Colon Carcinoma Metastatic in the Brain (tissue), 2 donors: ENCODE measurements around a stretch of chr15.

DNA sequence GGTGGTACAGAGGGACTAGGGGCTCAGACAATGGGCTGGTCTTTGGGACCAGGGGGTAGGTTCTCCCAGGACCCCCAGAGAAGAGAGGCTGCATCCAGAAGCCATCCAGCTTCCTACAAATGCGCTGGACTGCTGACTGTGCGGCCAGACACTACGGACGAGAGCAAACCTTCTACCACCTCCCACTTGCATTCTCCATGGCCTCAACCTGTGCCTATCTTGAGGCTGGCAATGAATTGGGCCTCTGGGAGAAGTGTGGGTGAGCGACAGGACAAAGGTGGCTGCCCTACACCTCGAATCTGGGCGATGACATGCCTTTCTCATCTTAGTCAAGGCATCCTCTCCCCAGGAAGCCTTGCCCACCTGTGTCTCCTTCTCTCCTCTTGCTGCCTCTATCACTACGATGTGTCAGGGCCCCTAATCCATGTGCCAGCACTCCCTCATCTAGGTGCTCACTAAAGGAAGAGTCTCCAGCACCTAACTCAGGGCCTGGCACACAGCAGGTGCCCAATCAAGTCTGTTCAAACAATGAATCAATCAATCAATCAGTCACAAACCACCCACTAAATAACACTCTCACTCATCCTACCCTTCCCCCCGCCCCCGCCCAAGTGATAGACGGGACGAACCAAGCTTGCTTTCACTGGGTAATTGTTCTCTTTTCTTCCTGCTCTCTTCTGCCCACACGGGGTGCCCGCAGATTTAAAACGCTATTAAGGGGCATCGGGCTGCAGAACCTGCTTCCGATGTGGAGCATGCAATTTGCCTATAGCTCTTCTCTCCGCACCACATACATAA lies 2.1 kb downstream of the KLHL25 start:
- PRO-cap, 2 experiments: no peak in any of the 2 experiments

DNA sequence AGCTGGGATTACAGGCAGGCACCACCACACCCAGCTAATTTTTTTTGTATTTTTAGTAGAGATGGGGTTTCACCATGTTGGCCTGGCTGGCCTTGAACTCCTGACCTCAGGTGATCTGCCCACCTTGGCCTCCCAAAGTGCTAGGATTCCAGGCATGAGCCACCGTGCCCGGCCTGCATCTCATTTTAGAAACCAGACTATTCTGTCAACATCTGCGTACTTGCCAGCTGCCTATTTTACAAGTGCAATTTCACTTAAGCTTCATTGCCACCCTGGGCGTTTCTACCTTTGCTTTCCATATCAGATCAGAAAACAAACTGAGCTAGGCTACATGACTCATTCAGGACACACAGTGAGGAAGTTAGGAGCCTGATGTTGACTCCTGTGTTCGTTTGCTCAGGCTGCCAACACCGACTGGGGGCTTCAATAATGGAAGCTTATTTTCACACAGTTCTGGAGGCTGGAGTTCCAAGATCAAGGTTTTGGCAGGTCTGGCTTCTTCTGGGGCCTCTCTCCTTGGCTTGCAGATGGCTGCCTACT lies 42.3 kb upstream of the KLHL25 start:
- PRO-cap, 2 experiments: peak in 1 of 2 experiments; most common plus-strand start position 387 of the sequence (in 1)

GRCh38 chr15:87951302-87951564 lies 305.3 kb downstream of the NTRK3 start:
- PRO-cap, 2 experiments: no peak in any of the 2 experiments

DNA sequence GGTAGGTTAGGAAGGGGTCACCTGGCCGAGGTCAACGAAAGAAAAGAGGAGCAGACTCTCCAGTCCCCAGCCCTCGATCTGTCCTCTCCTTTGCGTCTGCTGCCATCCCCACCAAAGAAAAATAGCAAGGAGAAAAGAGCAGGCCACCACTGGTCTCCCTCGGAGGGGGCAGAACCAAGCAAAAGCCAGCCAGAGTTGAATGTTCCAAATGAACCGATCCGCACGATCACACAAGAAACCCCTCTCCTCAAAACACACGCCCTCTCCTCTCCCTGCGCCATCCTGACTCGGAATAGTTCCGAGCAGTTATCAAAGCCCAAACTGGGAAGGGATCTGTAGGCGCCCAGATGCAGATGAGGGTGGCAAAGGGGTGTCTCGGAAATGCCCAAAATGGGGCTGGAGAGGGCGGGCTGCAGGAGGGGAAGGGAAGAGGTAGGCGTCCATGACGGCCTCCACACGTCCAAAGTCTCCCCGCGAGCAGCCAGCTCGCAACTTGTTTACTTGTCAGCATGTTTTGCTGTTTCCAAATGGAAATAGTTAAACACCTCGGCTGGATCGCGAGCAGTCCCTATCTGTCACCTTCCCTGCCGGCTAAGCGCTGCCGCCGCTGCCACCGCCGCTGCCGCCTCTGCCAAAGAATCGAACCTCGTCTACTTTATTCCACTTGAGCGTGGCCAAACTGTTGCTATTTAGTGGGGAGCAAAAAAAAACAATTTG lies 1.5 kb downstream of the NTRK3 start:
- PRO-cap, 2 experiments: no peak in any of the 2 experiments

DNA sequence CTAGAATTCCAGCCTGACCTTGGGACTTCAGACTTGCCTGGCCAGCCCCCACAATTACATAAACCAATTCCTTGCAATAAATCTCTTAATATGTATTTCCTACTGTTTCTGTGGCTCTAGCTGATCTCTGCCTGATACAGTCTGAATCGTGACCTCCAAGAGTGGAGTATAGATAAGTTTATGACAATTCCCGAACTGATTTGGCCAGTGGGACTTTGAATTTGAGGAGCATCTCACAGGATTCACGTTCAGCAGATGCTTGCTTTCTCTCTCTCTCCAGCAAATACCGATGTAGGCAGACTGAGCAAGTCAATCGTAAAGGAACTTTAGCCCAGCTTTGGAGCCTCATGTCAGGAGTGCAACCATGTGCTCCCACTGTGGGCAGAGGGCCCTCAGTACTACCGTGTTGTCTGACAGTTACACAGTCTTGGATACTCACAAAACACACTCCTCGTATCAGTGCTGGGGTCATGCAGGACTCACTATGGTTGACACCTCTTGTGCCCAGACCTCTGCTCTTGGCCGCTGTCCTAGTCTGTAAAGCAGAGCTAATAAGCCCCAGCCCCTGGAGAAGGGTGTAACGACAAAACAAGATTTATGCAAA lies 66.2 kb downstream of the MRPL46 start:
- PRO-cap, 2 experiments: no peak in any of the 2 experiments

DNA sequence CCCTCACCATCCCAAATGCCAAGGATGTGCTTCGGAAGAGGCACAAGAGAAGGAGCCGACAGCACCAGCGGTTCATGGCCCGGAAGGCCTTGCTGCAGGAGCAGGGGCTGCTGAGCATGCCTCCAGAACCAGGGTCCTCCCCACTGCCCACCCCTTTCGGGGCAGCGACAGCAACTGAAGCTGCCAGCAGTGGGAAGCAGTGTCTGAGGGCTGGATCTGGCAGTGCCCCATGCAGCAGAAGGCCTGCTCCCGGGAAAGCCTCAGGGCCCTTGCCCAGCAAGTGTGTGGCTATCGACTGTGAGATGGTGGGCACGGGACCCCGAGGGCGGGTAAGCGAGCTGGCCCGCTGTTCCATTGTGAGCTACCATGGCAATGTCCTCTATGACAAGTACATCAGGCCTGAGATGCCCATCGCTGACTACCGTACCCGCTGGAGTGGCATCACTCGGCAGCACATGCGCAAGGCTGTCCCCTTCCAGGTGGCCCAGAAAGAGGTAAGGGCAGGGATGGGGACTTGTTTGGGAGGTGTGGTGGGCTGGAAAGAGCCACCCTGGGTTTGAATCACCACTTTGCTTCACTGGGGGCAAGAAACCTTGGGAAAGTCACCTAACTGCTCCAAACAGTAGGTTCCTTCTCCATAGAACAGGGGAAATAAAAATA lies 5.2 kb downstream of the AEN start:
- PRO-cap, 2 experiments: no peak in any of the 2 experiments

DNA sequence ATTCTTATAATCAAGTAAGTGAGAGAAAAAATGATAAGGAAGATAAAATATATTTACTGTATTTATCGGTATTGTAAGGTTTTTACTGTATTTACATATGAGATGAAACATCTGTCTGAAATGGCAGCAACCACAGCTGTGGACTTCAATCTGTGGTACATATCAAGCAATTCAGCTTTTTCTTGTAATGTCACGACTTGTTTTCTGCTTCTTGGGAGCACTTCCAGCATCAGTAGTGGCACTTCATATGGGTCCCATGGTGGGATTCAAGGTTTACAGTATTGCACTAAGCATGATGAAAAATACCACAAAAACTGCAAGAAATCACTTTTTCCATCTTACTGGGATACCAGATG lies 3.7 kb upstream of the ISG20 start:
- PRO-cap, 2 experiments: no peak in any of the 2 experiments

DNA sequence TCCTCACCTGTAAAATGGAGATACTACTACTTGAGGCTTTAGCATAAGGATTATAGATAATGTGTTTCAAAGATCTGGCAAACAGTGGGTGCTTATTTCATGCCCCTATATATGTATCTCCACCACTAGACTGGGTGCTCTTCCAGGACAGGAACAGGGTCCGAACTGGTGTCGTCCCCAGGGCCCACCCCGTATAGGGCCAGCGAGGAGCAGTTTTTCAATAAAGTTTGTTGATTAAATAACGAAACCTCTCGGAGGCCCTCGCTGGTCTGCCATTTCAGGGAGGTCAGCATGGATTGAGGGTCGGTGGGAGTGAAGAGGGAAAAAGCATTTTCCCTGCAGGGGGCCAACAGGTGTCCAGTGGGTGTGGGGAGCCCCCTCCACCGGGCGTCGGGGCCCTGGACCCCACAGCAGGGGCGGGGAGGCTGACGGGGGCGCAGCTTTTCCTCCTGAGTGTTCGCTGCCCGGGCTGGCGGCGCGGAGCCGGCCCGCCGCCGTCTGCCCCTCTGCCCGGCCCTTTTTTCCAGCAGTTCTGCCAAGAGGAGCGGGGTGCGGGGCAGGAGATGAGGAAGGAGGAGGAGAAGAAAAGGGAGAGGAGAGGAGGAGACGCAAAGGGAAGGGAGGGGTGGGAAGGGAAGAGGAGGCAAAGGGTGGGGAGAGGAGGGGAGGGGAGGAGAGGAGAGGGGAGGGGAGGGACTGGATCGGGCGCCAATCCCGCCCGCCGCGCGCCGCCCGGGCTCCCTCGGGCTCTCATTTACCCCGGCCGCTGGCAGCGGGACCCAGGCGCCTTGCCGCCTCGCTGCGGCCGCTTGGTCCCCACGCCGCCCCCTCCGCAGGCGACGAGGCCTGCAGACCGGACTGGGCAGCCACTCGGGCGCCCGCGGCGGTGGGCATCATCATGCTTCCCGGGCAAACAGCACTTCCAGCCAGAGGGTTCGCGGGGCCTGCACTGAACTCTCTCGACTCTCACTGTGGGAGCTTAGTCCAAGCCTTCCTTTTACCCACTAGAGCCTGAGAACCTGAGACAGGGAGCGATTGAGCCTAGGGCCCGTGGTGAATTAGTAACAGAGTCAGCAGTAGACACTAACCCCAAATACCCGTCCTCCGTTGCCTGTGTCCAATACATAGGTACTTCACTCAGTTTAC lies 66.3 kb downstream of the ISG20 start:
- PRO-cap, 2 experiments: no peak in any of the 2 experiments

GRCh38 chr15:88884644-88885006 lies 10.7 kb downstream of the HAPLN3 start:
- PRO-cap, 2 experiments: no peak in any of the 2 experiments

- PRO-cap, 2 experiments: no peak in any of the 2 experiments
Observed at GRCh38 chr15:88901016-88902014, 6.0 kb upstream of the HAPLN3 start.

DNA sequence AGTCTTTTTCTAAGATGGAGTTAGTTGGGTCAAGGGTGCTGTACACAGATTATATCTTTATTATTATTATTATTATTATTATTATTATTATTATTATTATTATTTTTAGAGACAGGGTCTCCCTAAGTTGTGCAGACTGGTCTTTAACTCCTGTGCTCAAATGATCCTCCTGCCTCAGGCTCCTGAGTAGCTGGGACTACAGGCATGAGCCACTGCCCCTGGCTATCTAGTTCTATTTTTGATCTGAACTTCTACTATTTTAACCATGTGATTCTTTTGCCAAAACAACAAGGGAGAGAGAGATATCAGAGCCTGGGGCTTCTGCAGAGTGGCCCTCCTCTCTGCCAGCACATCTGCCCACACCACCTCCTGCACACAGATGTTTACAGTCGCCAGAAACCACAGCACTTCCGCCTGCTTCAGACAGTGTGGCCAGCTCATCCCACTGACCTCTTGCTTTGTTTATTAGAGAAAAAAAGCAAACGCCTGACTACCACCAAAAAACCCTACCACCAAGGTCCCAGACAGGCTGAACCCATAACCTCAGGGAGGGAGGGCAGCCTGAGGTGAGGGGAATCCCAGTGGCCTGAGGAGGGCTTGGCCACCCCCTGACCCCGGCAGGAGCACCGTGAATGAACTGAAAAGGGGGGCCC lies 86.0 kb upstream of the ABHD2 start:
- PRO-cap, 2 experiments: no peak in any of the 2 experiments

- PRO-cap, 2 experiments: no peak in any of the 2 experiments
Observed at GRCh38 chr15:89051685-89052424, 36.4 kb upstream of the ABHD2 start.

GRCh38 chr15:89098331-89099041 lies 10.2 kb downstream of the ABHD2 start:
- PRO-cap, 2 experiments: no peak in any of the 2 experiments

DNA sequence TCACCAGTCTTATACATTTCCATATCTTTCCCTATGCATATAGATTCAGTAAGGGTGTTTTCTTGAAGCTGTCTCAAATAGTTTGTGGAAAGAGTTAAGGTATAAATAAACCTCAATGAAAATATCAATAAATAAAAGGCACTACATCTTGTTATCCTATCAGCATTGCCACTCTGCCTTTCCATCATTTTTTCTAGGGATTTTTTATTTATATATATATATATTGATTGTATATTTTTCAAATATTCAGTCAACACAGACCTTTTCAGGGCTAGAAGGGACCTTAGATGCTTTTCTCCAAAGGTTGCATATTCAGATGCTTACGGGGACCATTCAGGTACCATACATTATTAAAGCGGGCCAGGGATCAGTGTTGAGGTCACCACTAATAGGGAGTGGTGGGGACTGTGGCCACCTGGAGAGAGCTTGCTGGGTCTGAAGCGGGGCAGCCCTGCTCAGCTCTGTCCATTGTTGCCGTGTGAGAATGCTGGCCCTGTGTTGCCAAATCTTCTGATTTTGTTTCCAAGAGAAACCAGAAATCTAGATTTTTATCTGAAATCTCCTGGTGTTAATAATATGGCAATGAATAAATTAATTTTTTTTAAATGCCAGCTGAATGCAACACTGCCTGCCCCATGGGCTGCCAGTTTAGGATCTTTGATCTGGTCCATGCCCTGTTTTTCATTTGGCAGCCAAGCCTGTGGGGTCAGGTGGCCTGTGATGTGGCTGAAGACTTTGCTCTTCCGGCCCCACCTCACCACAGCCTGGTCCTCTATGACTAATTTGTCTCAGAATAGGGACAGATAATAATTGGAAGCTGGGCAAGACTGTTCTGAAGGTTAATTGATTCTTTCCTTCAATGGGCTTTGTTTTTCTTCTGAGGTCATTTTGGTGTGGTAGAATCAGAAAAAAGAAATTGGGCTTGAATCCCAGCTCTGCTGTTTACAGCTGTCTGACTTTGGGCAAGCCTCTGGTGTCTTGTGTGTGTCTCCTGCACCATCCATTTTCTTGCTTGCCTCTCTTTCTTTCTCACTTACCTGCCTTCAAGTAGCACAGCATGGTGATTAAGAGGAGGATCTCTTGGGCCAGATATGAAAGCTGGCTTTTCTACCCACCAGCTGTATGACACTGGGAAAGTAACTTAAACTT lies 23.9 kb downstream of the ABHD2 start:
- PRO-cap, 2 experiments: peak in 2 of 2 experiments; most common plus-strand start position 802 of the sequence (in 1); most common minus-strand start position 659 of the sequence (in 2)

GRCh38 chr15:89113189-89114016 lies 25.1 kb downstream of the ABHD2 start:
- PRO-cap, 2 experiments: no peak in any of the 2 experiments

GRCh38 chr15:89121349-89121975 lies 33.2 kb downstream of the ABHD2 start:
- PRO-cap, 2 experiments: peak in 1 of 2 experiments; most common plus-strand start chr15:89121666 (in 1); most common minus-strand start chr15:89121565 (in 1)

GRCh38 chr15:89125164-89125979 lies 37.1 kb downstream of the ABHD2 start:
- PRO-cap, 2 experiments: no peak in any of the 2 experiments

GRCh38 chr15:89155612-89156134 lies 65.7 kb downstream of the RLBP1 start:
- PRO-cap, 2 experiments: no peak in any of the 2 experiments

- PRO-cap, 2 experiments: no peak in any of the 2 experiments
Observed at GRCh38 chr15:89316338-89317296, 18.0 kb downstream of the POLG start.

GRCh38 chr15:89318342-89318847 lies 16.2 kb downstream of the POLG start:
- PRO-cap, 2 experiments: no peak in any of the 2 experiments